Measurements from ENCODE around the genes CHRNA4 and PTK6.

DNA sequence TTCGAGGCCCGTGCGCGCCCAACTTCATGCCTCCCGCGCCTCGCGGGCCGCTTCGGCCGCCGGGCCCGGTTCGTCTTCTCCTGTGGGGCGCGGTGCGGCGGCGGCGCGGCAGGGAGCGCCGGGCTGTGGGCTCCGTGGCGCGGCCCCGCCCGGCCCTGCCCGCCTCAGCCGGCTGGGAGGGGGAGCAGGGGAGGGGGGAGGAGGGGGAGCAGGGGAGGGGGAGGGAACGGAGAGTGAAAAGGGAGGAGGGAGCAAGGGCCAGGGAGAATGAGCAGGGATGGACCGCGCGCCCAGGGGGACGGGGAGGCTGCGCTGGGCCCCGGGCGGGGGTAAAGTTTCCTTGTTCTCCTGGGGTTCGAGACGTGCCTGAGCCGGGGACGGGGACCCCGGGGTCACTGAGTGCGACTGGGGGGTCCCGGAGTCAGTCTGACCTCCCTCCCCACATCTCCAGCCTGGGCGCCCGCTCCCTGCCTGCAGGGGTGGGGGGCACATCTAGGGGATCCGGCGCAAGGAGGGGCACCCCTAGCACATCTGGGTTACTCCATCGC, at the start of gene CHRNA4:
CHRNA4 (minus strand) TSS at position 131 of the 548 bp plus-strand sequence.
- RRBS = 4% methylated on average over 29 of the region's 50 CpGs

- RRBS = no CpG with 5 or more reads among the region's 14 CpGs
These were observed 44.5 kb downstream of the KCNQ2 start for GRCh38 chr20:63428059-63428266.

DNA sequence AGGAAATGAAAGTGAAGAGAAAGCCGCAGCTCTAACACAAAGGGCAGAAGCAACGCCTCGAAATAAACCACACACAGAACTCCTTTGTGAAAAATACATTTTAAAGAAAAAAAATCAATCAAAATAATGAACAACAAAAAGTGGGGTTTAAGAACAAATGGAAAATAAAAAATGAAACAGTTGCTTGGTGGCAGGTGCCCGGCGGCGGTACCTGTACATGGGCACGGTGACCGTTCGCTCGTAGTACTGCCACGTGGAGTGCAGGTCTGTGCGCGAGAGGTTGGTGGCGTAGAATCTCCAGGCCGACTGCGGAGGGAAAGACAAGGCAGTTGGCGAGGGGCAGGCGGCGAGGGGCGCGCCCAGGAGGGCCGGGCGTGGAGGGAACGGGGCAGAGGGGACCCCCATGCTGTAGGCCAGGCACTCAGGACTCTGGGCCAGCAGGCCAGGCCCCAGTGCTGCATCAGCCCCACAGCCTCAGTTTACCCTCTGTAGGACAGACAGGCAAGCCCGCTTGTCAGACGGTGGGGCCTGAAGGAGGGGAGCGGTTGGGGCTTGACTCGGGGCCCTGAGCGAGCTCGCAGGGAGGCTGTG, 38.8 kb downstream of the KCNQ2 start:
- RRBS = no CpG with 5 or more reads among the region's 30 CpGs

- RRBS = no CpG with 5 or more reads among the region's 29 CpGs
These were observed 37.7 kb downstream of the KCNQ2 start for GRCh38 chr20:63434648-63435229.

DNA sequence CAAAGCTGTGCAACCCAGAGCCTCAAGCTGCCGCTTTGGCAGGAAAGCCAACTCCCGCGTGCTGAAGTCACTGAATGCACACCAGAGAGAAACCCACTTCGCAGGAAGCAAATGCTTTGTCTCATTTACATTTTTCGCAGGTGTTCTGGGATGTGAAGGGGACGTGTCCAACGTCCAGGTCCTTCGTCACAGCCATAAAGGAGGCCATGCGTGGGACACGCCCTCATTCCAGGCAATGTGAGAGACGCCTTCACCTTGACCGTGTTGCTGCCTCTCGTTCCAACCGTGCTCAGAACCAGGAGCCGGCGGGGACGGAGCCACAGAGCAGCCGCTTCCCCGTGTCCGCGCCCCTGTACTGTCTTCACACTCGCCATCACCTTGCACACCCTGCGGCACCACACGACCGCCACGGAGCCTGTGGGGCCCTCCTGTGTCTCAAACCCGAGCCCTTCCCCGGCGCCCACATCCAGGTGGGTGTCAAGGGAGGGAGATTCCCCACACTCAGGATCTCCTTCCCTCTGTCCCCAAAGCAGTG, 24.3 kb downstream of the KCNQ2 start:
- RRBS = 80% methylated on average over 2 of the region's 29 CpGs

- RRBS = 5% methylated on average over 18 of the region's 38 CpGs
These were observed 754 bp downstream of the EEF1A2 start for GRCh38 chr20:63497869-63498789.

- RRBS = 86% methylated on average over 5 of the region's 30 CpGs
These were observed at the start of gene PTK6 for GRCh38 chr20:63537140-63537628. PTK6 (minus strand) TSS chr20:63537376.

GRCh38 chr20:63545090-63545902, 2.3 kb downstream of the SRMS start:
- RRBS = 50% methylated on average over 6 of the region's 24 CpGs

- RRBS = 86% methylated on average over 4 of the region's 57 CpGs
These were observed 6.8 kb downstream of the HELZ2 start for GRCh38 chr20:63567051-63567776.

DNA sequence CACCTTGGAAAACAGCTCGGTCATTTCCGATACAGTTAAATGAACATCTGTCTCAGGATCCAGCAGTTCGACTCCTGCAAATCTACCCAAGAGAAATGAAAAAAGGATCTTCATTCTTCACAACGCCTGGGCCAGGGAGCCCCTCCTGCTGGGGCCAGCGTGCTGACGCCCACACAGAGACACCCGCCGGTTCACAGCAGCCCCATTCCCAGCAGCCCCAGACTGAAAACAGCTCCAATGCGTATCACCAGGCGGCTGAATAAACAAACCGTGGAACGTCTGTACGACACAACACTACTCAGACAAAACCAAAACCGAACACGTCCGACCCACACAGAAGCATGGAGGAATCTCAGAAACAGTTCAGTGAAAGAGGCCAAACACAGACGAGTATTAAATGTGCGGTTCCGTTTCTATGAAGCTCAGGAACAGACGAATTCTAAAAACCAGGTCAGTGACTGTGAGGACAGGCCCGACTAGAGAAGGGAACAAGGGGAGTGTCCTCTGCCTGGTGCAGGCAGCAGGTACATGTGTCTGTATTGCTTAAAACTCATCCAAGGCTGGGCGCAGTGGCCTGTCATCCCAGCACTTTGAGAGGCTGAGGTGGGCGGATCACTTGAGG, 9.0 kb upstream of the HELZ2 start:
- RRBS = no CpG with 5 or more reads among the region's 23 CpGs

- RRBS = no CpG with 5 or more reads among the region's 2 CpGs
These were observed 24.0 kb downstream of the GMEB2 start for GRCh38 chr20:63602829-63603284.

GRCh38 chr20:63640749-63641230, 12.4 kb downstream of the STMN3 start:
- RRBS = no CpG with 5 or more reads among the region's 32 CpGs

GRCh38 chr20:63641231-63642000, 11.8 kb downstream of the STMN3 start:
- RRBS = 15% methylated on average over 26 of the region's 65 CpGs

DNA sequence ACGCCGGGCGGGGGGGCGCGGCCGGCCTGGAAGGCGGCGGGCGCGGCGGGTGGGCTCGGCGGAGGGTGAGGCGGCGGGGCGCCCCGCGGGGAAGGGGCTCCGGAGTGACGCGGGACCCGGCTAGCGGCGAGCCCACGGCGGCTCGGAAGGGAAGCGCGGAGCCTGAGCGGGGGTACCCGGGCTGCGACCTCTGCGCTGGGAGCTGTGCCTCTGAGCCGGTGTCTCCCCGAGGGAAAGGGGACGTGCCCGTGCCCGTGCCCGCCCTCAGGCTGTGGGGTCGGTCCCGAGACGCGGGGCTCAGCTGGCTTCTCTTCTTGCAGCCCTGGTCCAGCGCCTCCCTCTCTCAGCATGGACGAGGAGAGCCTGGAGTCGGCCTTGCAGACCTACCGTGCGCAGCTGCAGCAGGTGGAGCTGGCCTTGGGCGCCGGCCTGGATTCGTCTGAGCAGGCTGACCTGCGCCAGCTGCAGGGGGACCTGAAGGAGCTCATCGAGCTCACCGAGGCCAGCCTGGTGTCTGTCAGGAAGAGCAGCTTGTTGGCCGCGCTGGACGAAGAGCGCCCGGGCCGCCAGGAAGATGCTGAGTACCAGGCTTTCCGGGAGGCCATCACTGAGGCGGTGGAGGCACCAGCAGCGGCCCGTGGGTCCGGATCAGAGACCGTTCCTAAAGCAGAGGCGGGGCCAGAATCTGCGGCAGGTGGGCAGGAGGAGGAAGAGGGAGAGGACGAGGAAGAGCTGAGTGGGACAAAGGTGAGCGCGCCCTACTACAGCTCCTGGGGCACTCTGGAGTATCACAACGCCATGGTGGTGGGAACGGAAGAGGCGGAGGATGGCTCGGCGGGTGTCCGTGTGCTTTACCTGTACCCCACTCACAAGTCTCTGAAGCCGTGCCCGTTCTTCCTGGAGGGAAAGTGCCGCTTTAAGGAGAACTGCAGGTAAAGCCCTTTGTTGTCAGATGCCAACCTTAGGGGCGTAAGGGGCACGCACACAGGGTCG, 690 bp downstream of the ZGPAT start:
- RRBS = 5% methylated on average over 34 of the region's 83 CpGs

DNA sequence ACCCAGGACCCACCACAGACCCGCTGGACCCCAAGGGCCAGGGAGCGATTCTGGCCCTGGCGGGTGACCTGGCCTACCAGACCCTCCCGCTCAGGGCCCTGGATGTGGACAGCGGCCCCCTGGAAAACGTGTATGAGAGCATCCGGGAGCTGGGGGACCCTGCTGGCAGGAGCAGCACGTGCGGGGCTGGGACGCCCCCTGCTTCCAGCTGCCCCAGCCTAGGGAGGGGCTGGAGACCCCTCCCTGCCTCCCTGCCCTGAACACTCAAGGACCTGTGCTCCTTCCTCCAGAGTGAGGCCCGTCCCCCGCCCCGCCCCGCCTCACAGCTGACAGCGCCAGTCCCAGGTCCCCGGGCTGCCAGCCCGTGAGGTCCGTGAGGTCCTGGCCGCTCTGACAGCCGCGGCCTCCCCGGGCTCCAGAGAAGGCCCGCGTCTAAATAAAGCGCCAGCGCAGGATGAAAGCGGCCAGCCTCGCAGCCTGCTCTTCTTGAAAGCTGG, 887 bp upstream of the SLC2A4RG start:
- RRBS = 26% methylated on average over 7 of the region's 28 CpGs

DNA sequence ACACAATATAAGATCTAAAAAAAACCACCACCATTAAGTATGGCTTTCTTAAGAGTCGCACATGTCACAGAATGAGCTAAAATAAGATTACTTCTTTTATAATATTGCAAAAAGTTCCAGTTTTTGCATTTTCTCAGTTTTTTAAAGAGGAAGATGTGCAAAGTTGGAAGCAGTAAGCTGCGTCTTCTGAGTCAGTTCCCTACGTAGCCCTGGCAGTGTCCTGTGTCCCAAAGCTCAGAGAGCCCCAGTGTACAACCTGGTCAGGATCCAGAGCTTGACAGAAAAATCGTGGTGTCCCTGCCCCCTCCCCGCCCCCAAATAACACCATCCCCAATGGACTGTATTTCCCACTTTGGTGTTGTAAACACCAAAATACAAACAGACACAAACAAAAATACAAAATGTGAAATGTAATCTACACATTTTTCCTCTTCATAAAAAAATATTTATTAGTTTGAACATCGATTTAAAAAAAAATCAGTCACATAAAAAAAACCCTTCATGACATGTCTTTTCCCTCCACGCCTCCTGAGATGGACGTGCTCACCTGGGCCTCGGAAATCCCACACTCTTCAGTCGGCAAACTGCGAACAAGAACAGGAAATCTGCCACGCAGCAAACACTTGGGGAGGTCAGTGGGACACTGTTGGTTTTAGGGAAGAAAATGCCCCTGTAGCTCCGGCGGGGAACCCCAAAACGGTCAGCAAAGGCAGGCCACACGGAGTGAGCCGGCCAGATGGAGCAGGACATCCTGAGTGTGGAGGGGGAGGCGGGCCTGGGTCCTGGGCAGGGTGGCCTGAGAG, 4.7 kb downstream of the SLC2A4RG start:
- RRBS = 74% methylated on average over 5 of the region's 18 CpGs

DNA sequence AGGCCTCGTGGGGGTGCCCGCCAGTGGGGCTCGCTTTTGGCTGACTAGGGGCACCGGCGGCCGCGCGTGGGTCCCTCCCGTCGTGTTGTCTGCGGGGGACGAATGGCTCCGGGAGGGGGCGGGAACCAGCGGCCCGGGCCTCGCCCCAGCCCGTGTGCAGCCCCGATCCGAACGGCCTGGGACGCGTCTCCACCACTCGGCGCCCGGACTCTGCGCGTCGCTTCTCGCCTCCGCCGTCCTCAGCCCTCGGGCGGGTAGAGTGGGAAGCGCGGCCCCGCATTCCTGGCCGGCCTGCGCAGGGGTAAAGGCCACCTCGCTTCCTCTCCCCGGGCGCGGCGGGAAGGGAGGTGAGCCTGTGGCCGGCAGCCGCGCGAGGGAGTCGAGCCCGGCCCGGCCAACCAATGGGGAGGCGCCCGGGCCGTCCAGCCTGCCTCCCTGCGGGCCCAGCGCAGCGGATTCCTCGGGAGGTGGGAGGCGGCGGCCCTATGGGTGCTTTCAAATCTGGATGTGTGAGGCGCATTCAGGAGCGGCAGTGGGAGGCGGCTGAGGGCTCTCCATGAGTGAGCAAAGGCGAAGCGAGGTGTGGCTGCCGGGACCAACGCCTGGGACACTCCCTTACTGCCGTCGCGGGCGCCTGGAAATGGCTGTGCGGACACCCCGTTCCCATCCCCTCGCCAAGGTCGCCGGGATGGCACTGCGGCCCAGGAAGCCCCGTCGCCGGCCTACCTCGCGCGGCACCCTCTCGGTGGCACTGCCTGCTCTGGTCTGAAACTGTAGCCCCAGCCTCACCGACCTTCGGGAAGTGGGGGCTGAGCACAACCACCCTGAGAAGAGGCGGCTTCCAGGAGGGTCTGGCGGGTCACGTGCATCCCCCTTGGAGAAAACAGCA, 1.2 kb upstream of the ZBTB46 start:
- RRBS = 10% methylated on average over 40 of the region's 89 CpGs

GRCh38 chr20:63854733-63855689, 6.3 kb upstream of the ABHD16B start:
- RRBS = 8% methylated on average over 13 of the region's 41 CpGs

GRCh38 chr20:63893493-63894102, 1.3 kb upstream of the DNAJC5 start:
- RRBS = no CpG with 5 or more reads among the region's 6 CpGs

- RRBS = no CpG with 5 or more reads among the region's 20 CpGs
These were observed 16.3 kb downstream of the DNAJC5 start for GRCh38 chr20:63911010-63911939.

Data from non-pigmented ciliary epithelial cell (primary cell).